ENCODE measurements around the genes RPUSD2, C15orf62, INO80 and CHP1.

DNA sequence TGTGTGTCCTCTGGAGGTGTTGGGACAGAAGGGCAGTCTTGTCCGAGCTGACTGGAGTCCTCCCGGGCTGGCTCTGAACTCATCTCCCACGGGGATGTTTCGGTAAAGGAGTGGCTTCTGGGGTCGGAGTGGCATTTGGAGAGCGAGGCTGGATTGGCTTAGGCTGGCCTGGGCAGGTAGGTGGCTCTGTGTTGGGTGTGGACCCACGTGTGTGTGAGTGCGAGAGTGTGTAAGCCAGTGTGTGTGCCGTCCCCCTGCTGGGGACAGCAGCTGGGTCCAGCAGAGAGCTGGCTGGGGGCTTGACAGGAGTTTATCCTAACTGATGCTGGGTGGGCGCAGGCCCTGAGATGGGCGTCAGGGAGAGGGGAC is 748 bp downstream of the PAK6 start:
- PRO-cap, 7 experiments: no peak in any of the 7 experiments
- RAMPAGE, long total RNA, 2 experiments: no peak in any of the 2 experiments

DNA sequence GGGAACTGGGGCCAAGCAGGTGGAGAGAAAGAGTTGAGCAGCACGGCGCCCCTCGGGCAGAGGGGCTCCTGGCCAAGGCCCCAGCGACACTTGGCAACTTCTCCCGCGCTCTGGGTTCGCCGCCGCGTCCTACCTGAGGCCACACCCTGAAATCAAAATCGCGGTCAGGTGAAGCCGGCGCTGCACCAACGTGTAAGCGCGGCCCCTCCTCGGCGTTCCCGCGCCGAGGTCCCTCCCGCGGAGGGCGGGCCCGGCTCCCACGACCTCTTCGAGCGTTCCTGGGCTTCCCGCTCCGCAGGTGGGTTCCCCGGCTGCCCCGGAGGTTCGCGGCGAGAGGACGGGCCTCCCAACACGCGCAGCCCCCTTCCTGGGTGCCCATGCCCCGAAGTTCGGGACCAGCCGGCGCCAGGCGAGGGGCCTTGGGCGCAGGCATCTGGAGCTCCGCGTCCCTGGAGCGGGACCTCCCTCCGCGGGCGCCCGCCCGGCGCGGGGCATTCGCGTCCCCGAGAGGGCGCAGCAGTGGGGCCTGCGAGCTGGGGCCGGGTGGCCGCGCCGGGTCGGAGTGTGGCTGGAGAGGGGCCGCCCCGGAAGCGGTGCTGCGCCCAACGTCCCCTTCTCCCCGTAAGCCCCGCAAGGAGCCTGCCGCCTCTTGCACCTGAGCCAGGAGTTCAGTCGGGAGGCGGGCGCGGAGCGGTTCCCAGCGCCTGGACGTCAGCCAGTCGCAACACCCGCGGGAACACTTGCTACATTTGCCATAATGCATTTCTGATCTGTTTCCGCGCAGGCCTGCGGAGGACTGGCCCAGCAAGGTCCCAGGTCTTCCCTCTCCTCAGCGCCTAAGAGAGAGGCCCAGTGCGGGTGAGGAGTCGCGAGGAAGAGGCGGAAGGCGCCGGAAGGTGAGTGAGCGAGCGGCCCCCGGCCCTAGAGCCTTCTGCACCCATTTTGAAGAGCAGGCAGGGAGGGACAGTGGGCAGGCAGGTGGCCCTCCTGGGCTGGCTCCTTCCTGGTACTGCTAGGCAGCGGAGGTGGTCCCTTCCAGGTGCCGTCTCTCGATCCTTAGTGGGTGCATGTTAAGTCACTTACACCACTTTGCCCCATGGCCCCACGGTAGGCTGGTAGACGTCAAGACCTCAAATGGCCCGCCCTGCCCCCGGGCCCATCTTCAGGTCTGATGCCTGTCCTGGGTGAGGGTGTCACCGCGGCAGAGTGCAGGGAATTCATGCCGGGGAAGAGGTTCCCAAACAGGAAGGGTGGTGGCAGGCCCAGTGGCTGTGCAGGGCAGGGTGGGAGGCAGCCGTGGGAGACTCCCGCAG is 14.0 kb downstream of the PAK6 start:
- PRO-cap, 7 experiments: peak in 3 of 7 experiments; most common plus-strand start position 652 of the sequence (in 1); most common minus-strand start position 564 of the sequence (in 1)
- RAMPAGE, long total RNA, 2 experiments: start-site peak on the plus strand in 1 of 2 experiments, centred at position 373 of the sequence, 5 reads per replicate

DNA sequence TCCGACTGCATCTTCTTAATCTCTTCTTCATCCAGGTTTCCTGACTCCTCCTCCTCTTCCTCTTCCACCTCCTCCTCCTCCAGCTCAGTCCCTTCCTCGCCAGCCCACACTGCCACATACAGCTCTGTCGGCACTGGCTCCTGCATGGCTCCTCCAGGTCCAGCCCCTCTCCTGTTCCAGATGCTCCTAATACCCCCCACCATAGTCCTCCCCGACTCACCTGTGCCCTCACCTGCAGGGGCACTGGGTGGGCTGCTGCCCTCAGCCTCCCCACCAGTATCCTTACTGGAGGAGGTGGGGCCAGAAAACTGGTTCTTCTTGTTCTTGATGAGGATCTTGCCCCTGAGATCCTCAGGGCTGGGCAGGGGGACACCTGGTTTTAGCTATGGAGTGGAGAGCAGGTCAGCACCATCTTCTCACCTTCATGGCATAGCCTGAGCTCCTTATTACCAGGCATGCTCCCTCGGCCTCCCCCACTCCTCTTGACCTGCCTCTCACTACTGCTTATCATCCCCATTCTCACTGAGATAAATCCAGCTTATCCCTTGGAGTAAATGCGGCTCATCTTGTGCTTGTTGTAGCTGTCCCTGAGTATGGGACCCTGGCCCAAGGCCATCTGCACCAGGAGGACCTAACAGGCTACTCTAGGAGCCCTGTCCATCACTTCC is 11.1 kb downstream of the PLCB2 start:
- PRO-cap, 7 experiments: no peak in any of the 7 experiments
- RAMPAGE, long total RNA, 2 experiments: no peak in any of the 2 experiments

DNA sequence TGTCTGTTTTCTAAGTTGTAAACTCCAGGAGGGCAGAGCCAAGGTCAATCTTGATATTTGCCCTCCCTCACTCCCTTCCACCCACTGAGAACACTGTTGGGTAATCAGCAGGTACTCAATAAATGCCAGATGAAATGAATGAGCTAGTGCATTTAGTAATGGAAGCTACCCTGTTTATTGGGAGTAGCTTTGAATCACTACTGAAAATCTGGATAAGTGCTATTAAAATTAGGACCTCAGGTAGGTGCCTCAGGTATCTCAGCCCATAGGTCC is 311 bp upstream of the KNSTRN start:
- PRO-cap, 7 experiments: no peak in any of the 7 experiments
- RAMPAGE, long total RNA, 2 experiments: no peak in any of the 2 experiments

- PRO-cap, 7 experiments: no peak in any of the 7 experiments
- RAMPAGE, long total RNA, 2 experiments: no peak in any of the 2 experiments
Observed at GRCh38 chr15:40412230-40413008, 6.8 kb downstream of the IVD start.

DNA sequence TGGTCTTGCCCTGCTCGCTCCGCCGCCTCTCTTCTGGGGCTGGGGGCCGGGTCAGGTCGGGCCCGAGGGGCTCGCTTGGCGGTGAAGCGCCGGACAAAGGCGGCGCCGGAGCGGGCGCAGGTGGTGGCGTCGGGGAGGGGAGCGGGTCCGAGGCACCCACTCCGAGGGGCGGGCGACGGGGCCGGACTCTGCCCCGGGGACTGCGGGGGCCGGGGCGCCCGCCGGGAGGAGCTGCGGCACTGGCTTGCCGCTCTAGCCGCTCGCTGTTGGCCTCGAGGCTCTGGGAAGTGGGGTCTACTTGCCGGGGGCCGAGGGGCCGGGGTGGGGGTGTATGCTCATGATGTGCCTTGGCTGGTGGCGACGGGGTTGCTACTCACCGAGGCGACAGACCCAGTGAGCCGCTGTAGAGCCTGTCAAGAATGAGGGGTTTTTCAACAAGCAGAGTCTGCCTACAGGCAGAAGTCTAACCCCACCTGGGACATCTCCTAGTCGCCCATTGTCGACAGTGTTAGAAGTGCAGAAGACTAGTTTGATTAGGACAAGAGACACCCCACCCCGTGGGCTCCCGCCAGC is 1.4 kb downstream of the BAHD1 start:
- PRO-cap, 7 experiments: peak in 2 of 7 experiments; most common plus-strand start position 357 of the sequence (in 1); most common minus-strand start position 149 of the sequence (in 1)
- RAMPAGE, long total RNA, 2 experiments: no peak in any of the 2 experiments

GRCh38 chr15:40569020-40570122 is at the start of gene RPUSD2:
RPUSD2 (plus strand) TSS chr15:40569299.
- PRO-cap, 7 experiments: peak in 7 of 7 experiments; most common plus-strand start chr15:40569338 (in 7); most common minus-strand start chr15:40569904 (in 5)
- RAMPAGE, long total RNA, 2 experiments: start-site peak on the plus strand in 2 of 2 experiments, at chr15:40569293-40569325 at its widest, 39 to 64 reads per replicate

GRCh38 chr15:40769800-40770925 is at the start of gene C15orf62:
C15orf62 (plus strand) TSS chr15:40769980.
- PRO-cap, 7 experiments: no peak in any of the 7 experiments
- RAMPAGE, long total RNA, 2 experiments: no peak in any of the 2 experiments

DNA sequence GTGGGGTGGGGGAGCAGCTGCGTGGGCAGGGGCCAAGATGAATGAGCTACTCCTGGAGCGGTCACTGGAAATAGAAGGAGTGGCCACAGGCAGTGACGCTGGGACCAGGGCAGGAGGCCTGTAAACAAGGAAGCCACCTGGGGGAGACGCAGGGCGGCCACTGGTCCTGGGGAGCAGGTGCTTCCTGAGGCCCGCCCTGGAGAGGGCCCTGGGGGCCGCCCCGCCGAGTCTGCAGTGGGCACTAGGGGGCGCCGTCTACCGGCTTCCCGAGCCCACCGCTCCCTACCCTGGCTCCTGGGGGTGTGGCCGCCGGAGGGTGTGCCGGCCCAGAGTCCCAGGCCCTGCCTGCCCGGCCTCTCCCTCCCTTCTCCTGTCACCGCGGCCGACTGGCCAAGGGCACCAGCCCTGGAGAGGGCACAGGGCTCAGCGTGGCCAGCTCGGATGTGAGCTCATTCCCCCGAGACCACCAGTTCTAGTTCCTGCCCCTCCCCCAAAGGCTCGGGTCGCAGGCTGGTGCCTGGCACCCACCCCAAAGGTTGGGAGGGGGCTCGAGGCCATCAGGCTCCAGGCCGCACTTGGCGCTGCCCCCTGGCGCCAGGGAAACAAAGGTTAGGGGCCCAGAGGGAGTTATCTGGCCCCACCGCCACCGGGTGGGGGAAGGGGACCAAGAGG is 12.2 kb downstream of the VPS18 start:
- PRO-cap, 7 experiments: peak in 7 of 7 experiments; most common plus-strand start position 123 of the sequence (in 7); most common minus-strand start position 72 of the sequence (in 1)
- RAMPAGE, long total RNA, 2 experiments: no peak in any of the 2 experiments

- PRO-cap, 7 experiments: no peak in any of the 7 experiments
- RAMPAGE, long total RNA, 2 experiments: no peak in any of the 2 experiments
Observed at GRCh38 chr15:40928515-40928766, 699 bp upstream of the DLL4 start.

- PRO-cap, 7 experiments: no peak in any of the 7 experiments
- RAMPAGE, long total RNA, 2 experiments: no peak in any of the 2 experiments
Observed at GRCh38 chr15:40937844-40938632, 8.9 kb downstream of the DLL4 start.

DNA sequence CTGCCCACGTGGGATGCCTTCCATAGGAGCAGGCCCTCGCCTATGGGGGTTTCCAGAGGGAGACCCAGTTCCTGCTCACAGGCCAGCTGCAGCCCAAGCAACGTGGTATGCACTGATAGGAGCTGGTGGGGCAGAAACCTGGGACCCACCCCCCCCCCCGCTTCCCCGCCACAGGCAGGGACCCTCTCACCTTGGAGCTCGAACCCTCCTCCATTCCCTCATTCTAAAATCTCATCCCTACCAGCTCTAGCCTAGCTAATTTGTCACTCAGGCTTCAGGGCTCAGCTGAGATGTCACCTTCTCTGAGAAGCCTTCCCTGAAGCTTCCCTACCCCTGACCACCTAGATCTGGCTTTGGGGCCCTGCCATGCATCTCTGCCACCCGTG is 11.0 kb downstream of the CHAC1 start:
- PRO-cap, 7 experiments: no peak in any of the 7 experiments
- RAMPAGE, long total RNA, 2 experiments: no peak in any of the 2 experiments

DNA sequence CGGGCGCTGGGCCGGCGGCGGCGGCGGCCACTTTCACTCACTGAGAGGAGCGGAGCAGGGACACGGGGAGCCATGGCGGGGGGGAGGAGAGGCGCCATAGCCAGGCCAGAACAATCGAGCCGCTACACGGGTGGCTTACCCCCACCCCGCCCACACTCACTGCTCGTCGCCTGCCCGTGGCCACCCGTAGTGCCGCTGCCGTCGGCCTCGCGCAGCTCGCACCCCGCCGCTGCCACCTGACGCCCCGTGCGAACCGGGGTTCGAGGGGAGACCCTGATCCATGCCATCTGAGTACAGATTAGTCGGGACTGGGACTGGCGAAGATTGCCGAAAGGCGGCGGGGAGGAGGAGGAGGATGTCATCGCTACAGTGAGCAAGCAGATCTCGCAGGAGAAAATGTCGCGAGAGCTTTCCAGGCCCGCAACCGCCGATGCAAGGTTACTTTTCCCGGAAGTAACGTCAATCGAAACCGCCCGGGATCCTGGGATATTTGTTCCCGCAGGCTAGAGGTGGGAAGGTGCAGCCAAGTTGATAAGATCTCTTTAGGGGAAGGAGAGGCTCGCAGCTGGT is at the start of gene INO80:
INO80 (minus strand) TSS at position 98 of the 570 bp plus-strand sequence.
- PRO-cap, 7 experiments: peak in 7 of 7 experiments; most common plus-strand start position 479 of the sequence (in 5); most common minus-strand start position 39 of the sequence (in 5)
- RAMPAGE, long total RNA, 2 experiments: no peak in any of the 2 experiments

- PRO-cap, 7 experiments: peak in 7 of 7 experiments; most common plus-strand start chr15:41231144 (in 7); most common minus-strand start chr15:41231408 (in 4)
- RAMPAGE, long total RNA, 2 experiments: start-site peak on the plus strand in 2 of 2 experiments, at chr15:41231228-41231342 at its widest, 327 to 713 reads per replicate
Observed at GRCh38 chr15:41230892-41231803, at the start of gene CHP1. CHP1 (plus strand) TSS chr15:41231268.

DNA sequence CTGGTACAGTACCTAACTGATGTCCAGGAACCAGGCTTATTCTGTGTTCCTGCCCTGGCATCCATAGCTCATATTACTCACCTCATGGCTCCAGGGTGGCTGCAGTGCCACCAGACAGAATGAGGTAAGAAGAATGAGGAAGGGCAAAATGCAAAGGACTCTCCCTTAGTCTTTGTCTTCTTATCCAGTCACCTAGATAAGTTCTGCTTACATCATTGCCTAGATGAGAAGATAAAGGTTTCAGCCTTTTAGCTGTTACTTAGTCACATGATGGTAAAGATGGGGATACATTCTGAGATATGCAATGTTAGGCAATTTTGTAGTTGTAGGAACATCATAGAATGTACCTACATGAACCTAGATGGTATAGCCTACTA is 45.8 kb downstream of the CHP1 start:
- PRO-cap, 7 experiments: no peak in any of the 7 experiments
- RAMPAGE, long total RNA, 2 experiments: no peak in any of the 2 experiments

GRCh38 chr15:41285010-41285778 is 47.2 kb downstream of the OIP5 start:
- PRO-cap, 7 experiments: no peak in any of the 7 experiments
- RAMPAGE, long total RNA, 2 experiments: no peak in any of the 2 experiments

DNA sequence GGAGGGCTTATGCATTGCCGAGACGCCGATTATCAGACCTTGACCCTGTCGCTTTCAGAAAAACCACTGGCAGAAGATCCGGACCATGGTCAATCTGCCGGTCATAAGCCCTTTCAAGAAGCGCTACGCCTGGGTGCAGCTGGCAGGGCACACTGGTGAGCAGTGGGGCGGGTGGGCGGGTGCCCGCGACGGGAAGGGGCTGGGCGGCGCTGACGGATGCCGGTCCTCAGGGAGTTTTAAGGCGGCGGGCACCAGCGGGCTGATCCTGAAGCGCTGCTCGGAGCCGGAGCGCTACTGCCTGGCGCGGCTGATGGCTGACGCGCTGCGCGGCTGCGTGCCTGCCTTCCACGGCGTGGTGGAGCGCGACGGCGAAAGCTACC is 7.7 kb downstream of the ITPKA start:
- PRO-cap, 7 experiments: no peak in any of the 7 experiments
- RAMPAGE, long total RNA, 2 experiments: no peak in any of the 2 experiments

- PRO-cap, 7 experiments: no peak in any of the 7 experiments
- RAMPAGE, long total RNA, 2 experiments: no peak in any of the 2 experiments
Observed at GRCh38 chr15:41554808-41555007, 4.3 kb upstream of the TYRO3 start.

GRCh38 chr15:41727185-41727625 is 47.1 kb upstream of the MAPKBP1 start:
- PRO-cap, 7 experiments: no peak in any of the 7 experiments
- RAMPAGE, long total RNA, 2 experiments: no peak in any of the 2 experiments

DNA sequence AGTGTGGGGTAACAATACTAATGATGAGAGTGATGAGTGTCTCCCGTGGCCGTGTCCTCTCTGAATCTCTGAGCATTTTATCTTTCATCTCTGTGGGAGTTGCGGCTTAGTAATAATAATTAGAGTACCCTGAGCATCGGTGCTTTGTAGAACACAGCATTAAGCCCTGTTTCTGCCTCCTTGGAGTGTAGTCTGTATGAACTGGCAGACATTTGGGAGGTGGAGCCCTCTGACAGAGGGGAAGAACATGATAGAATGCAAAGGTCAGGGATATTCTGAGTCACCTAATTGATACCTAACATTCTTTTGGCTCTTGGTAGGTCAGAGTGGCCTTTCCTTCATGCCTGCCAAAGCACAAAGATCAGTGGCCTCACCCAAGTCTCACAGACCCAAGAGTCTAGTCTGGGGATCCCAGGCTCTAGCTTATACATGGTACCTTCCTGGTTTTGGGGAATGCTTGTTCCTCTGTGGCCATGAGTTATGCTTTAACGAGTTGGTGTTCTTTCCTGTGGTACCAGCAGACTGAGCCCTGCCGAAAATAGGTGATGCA is 24.9 kb downstream of the MAPKBP1 start:
- PRO-cap, 7 experiments: no peak in any of the 7 experiments
- RAMPAGE, long total RNA, 2 experiments: no peak in any of the 2 experiments

All from ovary (tissue), 7 donors.